ENCODE data around the genes MAGED2, PAGE2B, PAGE5, SPIN2B, ASB12 and ZC4H2.

GRCh38 chrX:54045714-54046196 is 1.5 kb upstream of the PHF8 start:
- PRO-cap, 2 experiments = no peak in any of the 2 experiments

DNA sequence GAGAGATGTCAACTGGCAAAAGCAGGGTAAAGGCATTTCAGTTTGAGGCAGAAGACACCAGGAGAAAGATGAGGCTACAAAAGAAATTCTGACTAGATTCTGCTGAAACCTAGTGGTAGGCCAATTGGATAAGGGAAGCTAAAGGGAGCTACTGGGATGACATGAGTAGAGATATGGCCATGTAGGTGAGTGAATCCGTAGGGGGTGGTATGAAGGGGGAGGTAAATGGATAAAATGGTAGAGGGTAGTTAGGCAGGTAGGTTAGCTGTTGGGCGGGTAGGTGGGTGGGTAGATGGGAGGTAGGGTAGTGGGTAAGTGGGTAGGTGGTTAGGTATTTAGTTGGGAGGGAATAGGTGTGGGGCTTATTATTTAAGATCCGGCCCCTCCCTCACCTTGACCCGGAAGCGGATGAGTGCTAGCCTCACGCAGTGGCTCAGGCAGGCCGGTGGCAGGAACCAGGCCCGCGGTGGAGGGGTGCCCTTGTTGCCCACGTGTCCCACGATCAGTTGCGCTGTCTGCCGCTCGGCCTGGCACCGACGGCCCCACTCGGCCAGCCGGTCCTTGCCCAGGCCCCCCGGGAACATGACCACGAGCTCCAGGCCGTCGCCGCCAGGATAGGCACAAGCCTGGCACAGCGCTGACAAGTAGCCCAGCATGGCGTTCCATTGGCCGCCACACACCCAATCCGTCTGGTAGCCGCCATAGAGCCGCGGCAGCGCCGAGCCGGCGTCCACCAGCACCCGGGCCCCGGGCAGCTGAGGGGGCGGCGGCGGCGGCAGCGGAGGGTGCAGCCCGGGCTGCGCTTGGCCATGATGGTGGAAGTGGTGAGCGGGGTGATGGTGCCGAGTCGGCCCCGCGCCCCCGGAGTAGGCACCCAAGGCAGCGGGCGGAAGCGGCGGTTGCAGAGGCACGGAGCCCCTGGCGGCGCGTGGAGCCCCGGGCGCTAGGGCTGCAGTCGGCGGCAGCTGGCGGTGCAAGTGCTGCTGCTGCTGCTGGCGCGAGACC is 644 bp downstream of the FAM120C start:
- PRO-cap, 2 experiments = peak in 1 of 2 experiments; most common plus-strand start position 428 of the sequence (in 1); most common minus-strand start position 390 of the sequence (in 1)

DNA sequence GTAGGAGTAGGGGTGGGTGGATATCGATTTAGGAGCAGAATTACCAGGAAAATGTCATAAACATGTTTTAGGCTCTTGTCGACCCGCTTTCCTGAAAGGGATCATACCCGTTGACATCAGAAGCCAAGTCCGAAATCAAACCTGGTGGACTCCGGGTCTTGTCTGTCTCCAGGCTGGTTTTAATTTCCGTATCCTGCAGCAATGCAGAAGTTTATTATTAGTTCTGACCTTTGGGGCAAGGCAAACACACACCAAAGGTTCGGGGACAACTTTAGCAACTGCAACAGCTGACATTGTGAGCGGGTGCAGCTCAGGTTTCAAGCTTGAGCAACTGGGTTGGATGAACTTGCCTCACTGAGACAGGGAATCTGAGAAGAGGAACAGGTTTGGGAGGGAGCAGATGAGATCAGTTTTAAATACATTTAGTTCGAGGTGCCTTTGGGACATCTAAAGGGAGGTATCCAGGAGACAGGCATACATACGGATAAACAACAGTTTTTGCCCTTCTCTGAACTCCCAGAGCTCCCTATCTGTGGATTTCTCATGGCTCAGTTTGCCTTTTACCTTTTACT is 110.7 kb downstream of the GNL3L start:
- PRO-cap, 2 experiments = no peak in any of the 2 experiments

GRCh38 chrX:54807343-54807835 is at the start of gene MAGED2:
Gene MAGED2, plus strand, starts transcription at chrX:54807745.
- PRO-cap, 2 experiments = peak in 1 of 2 experiments; most common plus-strand start chrX:54807747 (in 1); most common minus-strand start chrX:54807610 (in 1)

- PRO-cap, 2 experiments = no peak in any of the 2 experiments
These were observed 872 bp upstream of the PFKFB1 start for GRCh38 chrX:54994613-54995507.

DNA sequence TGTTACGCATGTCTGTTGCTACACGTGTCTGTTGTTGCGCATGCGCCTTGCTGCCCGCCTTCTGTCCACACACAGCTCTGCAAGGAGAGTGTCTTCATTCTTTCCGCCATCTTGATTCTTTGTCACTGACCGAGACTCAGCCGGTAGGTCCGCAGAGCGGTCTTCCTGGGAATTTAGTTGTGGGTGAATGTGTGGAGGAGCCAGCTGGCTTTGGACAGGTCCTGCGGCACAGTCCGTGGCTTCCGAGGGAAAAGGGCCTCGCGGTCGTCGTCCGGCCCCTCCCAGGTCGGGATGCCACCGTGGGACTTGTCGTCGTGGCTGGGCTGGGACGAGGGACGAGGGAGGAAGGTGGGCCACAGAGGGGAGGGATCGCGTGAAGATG is at the start of gene PAGE2B:
TSS of gene PAGE2B (plus strand) at position 59 of the 382 bp plus-strand sequence.
- PRO-cap, 2 experiments = no peak in any of the 2 experiments

- PRO-cap, 2 experiments = no peak in any of the 2 experiments
These were observed at the start of gene PAGE5 for GRCh38 chrX:55220007-55220482. Gene PAGE5, plus strand, starts transcription at chrX:55220346.

GRCh38 chrX:55717999-55718781 is 641 bp downstream of the RRAGB start:
- PRO-cap, 2 experiments = no peak in any of the 2 experiments

DNA sequence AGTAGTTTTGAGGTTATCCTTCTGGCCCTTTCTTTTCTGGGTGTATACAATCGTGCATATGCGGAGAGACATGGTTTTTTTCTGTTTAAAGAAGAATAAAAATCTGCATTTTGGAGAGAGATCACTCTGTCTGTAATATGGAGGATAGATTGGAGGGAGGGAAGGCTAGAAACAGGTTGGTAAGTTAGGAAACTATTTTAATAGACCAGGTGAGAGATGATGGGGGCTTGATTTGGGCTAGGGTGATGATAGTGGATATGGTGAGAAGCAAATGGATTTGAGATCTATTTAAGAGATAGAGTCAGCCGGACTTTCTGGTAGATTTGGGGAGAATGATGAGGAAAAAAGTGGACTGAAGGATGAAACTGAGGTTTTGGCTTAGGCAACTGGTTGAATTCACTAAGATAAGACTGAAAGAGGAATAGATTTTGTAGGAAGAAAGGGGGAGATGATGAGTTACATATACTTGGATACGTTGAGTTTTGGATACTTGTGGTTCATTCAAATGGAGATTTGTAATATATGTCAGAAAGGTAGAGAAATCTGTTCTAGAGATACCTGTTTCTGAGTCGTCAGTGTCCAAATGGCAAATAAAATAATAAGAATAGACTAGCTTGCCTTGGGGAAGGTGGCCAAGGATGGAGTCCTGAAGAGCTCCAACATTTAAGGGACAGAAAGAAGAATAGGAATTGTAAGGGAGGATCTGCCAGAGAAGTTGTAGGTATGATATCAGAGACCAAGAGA is 8.9 kb downstream of the RRAGB start:
- PRO-cap, 2 experiments = no peak in any of the 2 experiments

GRCh38 chrX:56232586-56233594 is 734 bp downstream of the KLF8 start:
- PRO-cap, 2 experiments = no peak in any of the 2 experiments

- PRO-cap, 2 experiments = no peak in any of the 2 experiments
These were observed 71.7 kb downstream of the NBDY start for GRCh38 chrX:56800591-56801204.

DNA sequence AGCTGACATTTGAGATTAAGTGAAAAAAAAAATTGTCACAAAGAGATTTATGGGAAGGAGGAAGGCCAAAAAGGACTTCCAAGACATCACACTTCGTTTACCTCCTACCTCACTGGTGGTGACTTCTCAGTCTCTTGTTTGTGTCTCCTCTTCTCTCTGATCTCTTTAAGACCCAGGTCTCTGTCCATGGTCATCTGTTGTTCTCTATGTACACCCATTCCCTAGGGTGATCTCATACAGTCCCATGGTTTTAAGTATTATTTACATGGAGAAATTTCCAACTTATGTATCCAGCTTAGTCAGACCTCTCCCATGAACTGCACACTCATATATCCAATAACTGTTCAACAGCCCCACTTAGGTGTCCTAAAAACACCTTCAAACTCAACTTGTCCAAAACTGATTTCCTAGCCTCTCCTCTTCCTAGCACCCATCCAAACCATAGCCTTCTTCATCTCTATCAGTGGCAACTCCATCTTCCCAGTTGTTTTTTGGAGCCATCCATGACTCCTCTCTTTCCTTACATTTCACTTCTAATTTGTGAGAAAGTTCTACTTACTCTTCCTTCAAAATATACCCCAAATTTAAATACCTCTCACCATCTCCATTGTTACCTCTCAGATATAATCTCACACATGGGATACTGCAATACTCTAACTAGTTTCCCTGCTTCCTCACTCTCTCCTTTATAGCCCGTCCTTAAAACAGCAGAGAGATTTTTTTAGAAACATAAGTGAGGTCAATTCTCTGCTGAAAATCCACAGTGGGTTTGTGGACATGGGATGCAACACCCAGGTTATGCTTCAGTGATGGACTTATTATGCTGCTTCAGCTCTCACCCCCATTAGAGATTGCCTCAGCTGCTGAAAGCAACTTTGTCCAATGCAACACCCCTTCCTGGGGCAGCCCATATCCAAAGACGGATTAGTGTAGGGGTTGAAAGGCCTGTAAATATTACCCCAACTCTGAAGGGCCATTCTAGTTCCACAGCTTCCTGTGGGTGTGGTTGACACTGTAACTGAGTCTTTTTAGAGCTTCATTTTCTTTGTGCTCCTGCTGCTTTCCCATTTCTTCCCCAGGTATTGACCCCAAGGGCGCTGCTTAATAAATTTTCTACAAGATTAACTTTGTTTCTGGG is 10.5 kb downstream of the SPIN3 start:
- PRO-cap, 2 experiments = no peak in any of the 2 experiments

- PRO-cap, 2 experiments = peak in 1 of 2 experiments; most common plus-strand start chrX:57121602 (in 1); most common minus-strand start chrX:57121510 (in 1)
These were observed at the start of gene SPIN2B for GRCh38 chrX:57120886-57122236. Gene SPIN2B, minus strand, starts transcription at chrX:57121548.

- PRO-cap, 2 experiments = no peak in any of the 2 experiments
These were observed 123.4 kb downstream of the ARHGEF9 start for GRCh38 chrX:63661533-63662116.

DNA sequence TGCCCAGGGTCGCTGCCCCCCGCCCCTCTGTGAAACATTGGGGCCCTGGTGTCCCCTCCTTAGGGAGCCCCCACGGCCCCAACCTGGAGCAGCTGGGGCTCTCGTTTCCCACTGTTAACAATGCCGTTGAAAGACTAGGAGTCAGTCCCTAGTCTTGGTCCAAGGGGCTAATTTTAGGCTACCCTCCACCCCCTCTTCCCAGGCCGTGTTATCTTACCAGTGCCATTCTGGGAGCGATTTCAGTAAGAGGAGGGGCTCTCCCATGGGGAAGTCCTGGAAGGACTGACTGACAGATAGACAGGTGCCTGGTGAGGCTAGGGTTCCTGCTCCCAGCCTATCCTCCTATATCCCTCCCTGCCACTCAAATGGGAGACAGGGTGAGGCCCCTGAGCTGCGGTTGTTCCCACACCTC is at the start of gene ASB12:
TSS of gene ASB12 (minus strand) at position 122 of the 412 bp plus-strand sequence.
- PRO-cap, 2 experiments = no peak in any of the 2 experiments

- PRO-cap, 2 experiments = peak in 1 of 2 experiments; most common plus-strand start chrX:64976587 (in 1); most common minus-strand start chrX:64976448 (in 1)
These were observed at the start of gene ZC4H2 for GRCh38 chrX:64975958-64976941. Gene ZC4H2, minus strand, starts transcription at chrX:64976450.

- PRO-cap, 2 experiments = peak in 1 of 2 experiments; most common minus-strand start chrX:65035607 (in 1)
These were observed 671 bp downstream of the ZC3H12B start for GRCh38 chrX:65035050-65035943.

DNA sequence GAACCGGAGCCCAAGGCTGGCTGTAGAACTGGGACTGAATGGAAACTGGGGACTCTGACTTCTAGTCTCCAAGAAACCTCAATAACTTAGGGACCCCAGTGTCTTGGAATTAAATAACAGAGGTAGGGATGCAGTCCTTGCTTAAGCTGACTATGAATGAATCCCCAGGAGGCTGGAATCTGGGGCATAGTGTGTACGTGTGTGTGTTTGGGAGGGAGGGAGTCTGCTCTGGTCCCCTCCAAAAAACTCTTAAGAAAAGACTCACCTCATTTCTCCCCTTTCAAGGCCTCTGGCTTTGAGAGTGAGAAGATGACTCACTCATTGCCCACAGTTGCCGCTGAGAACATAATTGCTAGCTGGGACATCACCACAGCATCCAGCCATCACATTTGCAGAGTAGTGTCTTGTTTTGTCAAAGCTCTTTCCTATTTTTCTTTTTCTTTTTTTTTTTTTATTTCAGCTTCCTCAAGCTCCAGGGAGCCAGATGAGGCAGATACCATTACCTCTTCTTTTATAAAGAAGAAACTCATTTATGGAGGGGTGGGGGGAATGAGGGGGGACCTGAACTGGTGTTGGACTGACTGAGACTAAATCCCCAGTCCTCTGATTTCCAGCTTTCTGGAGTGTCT is 61.7 kb upstream of the LAS1L start:
- PRO-cap, 2 experiments = peak in 1 of 2 experiments; most common plus-strand start position 394 of the sequence (in 1); most common minus-strand start position 251 of the sequence (in 1)

GRCh38 chrX:65671718-65672386 is 4.4 kb downstream of the MSN start:
- PRO-cap, 2 experiments = no peak in any of the 2 experiments

GRCh38 chrX:65740529-65741529 is 73.4 kb downstream of the MSN start:
- PRO-cap, 2 experiments = no peak in any of the 2 experiments

Data from cerebral cortex (tissue), 2 donors.